Cardiac ventricle fibroblast (primary cell): ENCODE measurements around the genes GRM5, MED17 and ANKRD49.

DNA sequence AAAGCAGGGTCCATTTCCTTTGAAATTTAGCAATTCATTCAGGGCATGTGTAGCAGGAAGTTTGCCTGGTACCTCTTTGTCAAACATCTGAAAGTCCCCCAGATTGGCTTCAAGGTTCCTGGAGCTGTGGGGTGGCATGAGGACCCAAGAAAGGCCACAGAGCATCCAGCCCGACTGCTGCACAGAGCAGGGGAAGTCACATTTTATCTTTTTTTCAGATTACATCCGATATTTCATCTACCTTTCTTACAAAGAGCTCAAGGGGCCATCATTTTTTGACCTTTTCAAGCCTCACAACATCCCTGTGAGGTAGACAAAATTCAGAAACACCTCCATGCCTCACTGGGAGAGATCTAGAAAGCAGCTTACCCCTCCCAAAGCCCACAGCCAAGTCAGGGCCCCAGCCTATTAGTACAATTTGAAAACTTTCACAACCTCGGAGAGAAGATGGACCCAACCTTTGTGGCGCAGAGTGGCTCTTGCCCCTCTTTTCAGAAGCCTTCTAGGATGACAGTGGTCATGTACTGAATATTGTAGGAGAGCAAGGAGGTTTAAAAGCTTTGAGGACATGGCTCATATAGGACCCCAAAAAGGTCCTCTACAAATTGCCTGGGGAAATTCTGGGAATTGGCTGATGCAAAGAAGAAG is 9.3 kb downstream of the FZD4 start:
- RAMPAGE, long total RNA, result no peak

DNA sequence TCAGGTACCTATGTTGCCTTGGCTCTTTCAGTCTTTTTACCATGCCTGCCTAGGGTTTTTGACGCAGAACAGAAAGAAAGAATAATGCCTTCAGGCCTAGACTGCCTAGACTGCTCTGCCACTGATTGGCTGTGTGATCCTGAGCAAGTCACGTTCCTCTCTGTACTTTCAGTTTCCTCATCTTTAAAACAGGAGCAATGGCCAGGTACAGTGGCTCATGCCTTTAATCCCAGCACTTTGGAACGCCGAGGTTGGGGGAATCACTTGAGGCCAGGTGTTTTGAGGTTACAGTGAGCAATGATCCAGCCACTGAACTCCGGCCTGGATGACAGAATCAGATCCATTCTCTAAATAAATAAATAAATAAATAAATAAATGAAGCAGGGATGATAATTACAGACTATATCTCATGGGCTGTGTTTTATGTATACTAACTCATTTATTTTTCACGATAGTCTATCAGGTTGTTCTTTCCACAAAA is 21.4 kb downstream of the CTSC start:
- RAMPAGE, long total RNA, result no peak

GRCh38 chr11:88338306-88338736 is 785 bp upstream of the CTSC start:
- RAMPAGE, long total RNA, result no peak

DNA sequence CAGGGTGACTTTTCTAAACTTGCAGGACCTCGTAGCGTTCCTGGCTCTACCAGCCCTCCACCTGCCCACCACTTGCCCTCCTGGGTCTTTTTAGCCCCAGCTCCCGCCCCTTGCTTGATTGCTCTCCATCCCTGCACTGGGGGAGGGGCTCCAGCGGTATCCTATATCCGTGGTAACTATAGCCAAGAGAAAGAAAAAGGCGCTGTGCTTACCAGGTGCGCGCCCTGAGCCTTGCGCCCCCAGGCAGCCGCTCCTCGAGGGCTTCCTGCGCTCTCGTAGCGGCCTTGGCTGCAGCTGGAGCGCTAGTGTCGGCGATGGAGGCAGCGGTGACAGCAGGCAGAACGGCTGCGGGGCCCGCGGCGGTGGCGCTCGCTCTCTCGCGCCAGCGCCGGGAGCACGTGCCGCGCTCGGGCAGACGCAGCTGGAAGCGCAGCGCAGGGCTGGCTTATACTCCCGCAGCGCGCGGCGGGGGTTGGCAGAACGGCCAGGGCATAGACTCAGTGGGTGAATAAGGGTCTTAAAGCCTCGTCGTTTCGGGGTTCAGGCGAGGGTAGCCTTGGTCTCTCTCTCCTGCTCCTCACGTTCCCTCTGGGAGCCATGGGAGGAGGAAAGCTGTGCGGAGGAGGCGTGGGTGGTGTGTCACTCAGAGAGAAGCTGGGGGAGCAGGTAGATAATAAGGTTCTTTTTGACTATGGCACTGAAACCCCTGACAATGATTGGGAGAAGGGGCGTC is at the start of gene GRM5:
TSS of gene GRM5 (minus strand) at position 419 of the 733 bp plus-strand sequence.
- RAMPAGE, long total RNA, result no peak

GRCh38 chr11:90209619-90210128 is 13.2 kb downstream of the CHORDC1 start:
- RAMPAGE, long total RNA, result no peak

GRCh38 chr11:92915445-92916005 is 53.9 kb upstream of the MTNR1B start:
- RAMPAGE, long total RNA, result no peak

DNA sequence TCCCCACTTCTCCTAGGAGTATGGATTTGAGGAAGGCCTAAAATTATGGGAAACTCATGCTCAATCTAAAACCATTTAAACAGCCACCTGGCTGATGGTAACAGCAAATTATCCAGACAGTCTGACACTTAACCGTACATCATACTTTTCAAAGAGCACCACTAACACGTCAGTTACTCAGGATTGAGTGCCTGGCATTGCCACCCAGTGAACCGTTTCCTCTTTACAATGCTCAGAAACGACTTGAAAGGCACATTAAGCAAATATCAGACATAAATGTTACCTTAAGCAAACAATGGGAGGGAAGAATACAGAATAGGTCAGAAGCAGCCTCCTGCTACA is 18.8 kb upstream of the SLC36A4 start:
- RAMPAGE, long total RNA, result no peak

DNA sequence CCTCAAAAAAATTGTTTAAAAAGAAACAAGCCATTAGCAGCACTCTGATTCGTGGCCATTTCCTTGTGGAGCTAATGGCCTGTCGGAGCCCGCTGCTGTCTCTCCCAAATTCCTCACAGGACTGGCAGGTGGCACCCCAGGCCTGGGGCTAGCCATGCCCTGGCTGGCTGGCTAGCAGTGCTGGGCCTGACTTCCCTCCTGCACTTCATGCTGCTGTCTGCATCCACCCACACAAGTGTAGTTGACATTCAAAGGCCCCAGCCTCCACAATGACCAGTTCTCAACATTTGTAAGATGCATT is 61.5 kb downstream of the SMCO4 start:
- RAMPAGE, long total RNA, result no peak

- RAMPAGE, long total RNA, result no peak
Measured at GRCh38 chr11:93486961-93487550, 56.1 kb downstream of the SMCO4 start.

DNA sequence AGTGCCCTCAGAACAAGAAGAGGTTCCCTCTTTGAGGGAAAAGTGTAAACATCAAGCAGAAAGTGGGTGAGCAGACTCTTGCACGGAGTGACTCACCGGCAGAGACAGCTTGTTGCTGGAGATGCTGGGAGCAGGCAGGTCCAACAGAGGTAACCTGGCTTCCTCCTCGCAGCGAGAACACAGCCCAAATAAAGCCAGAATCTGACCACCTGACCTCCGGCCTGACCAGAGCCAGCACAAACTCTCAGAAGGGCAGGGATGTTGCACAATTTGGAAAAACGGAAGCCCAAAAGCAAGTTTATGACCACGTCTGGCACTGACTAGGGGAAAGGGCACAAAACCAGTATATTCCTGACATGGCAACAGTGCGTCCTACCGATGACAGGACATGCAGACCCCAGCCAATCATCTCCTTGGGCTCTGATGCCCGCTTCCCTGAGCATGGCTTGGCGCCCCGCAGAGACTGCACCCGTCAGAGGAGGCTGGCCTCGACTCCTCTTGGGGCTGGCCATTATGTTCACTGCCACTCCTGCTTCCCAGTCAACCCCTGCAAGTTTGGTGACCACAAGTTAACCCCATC is 5.4 kb downstream of the SMCO4 start:
- RAMPAGE, long total RNA, result no peak

GRCh38 chr11:93734702-93735525 is 6.4 kb downstream of the TAF1D start:
- RAMPAGE, long total RNA, result no peak

DNA sequence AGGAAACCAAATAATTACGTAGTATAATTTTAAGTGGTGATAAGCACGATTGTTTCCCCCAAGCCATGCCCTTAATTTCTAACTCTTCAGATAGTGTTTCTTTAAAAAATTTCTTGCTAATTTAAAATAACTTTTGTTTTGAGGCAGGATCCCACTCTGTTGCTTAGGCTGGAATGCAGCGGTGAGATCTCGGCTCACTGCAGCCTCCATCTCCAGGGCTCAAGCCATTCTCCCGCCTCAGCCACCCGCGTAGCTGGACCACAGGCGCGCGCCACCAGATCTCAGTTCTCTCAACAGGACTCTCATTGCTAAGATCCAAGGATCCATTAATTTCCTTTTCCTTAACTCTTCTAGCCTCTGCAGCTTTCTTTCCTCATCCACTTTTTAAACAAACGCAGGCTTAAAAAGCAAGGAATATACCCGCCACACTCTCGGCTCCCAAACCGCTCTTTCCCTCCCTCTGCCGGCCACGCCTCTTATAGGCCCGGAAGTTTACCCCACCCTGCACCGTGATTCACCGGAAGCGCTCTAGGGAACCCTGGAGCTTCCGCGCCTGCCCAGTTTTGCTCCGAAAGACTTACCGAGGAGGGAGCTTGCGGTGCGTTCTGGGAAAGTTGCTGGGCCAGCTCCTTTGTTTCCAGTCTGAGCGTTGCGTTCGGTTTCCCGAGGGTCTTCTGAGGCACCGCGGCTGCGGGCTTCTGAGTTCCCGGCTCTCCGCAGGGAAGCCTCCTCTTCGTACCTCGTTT is at the start of gene MED17:
TSS of gene MED17 (plus strand) at position 560 of the 746 bp plus-strand sequence.
- RAMPAGE, long total RNA, result start-site peak on the plus strand centred at position 595 of the sequence, 79 bp wide, 52 and 29 reads in 2 replicates

- RAMPAGE, long total RNA, result no peak
Measured at GRCh38 chr11:93908723-93909077, 58.3 kb upstream of the VSTM5 start.

- RAMPAGE, long total RNA, result no peak
Measured at GRCh38 chr11:94129654-94129795, 884 bp downstream of the PANX1 start.

- RAMPAGE, long total RNA, result no peak
Measured at GRCh38 chr11:94130585-94131293, 2.1 kb downstream of the PANX1 start.

DNA sequence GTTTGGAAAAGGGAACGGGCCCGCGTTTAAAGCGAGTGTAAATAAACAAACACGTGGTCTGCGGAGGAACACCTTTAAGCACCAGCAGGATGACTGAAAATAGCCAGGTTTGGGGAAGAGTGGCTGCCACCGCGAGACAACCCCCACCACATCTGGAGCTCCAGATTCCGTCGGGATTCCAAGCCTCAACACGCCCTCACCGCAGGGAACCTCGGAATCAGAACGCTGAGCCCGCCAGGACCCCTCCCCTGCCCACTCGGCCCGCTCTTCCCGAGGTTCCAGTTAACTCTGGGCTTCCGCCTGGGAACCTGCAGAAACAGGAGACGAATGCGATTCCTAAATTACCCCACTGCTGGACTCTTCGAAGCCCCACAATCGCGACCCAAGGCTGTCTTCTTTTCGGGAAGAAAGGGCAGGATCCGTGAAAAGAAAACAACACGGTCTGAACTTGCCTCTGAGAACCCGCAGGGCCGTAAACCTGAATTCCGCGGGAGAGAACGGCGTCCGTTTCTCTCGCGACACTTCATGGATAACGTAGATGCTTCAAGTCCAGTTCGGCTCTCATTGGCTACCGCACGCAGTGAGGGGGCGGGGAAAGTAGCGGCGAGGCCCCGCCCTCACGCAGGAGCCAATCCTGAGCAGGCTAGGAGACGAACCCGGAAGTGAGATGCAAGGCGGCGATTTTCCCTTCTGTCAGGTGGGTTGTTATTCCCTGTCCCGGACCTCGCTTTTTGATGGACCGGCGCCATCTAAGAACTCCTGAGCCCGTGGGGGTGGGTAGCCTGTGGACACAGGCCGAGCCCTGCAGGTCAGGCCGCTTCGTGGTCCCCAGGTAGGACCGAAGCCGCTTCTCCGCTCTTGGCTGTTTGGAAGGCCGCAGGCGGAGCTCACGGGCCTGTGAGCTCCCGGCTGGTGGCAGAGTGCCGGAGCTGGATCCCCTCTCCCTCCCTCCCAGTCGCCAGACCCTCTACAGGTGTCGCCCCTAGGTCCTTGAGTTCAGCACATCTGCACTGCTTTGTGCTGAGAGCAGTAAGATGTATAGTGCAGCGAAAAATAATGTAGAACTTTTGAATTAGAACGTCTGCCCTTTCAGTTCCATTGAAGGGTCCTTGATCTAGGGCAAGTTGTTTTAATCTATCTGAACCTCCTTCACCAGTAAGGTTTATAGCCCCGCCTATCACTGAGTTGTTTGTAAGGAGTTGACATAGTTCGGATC is at the start of gene ANKRD49:
TSS of gene ANKRD49 (plus strand) at position 646 of the 1,216 bp plus-strand sequence.
- RAMPAGE, long total RNA, result no peak

DNA sequence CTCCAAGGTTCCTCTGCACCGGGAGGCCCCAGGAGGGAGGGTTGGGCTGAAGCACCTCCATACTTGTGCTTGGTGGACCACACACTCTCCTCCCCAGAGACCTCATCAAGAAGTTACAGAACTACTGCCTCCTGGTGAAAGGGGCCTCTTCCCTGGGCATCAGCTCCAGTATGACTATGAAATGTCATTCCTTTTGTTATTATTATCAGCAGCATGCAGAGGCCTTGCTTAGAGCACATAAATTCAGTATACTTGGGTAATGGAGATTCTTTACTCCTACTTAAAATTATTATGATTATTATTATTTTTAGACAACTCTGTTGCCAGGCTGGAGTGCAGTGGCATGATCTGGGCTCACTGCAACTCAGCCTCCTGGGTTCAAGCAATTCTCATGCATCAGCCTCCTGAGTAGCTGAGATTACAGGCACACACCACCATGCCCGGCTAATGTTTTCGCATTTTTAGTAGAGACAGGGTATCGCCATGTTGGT is 1.3 kb downstream of the C11orf97 start:
- RAMPAGE, long total RNA, result no peak

DNA sequence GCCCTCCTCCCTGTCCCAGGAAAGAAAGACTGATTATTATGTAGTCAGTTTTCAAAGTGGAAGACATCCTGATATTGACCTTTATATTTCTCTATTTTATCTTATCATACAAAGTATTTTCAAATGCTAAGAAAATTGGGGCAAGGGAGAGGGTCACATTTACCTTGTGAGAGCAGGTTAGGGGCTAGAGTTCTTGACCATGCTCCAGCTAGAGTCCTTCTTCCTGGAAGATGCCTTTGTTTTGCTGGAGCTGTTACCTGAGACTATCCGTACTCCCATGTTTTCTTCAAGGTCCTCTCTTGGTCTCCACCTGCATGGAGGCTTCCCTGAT is 24.6 kb downstream of the PIWIL4 start:
- RAMPAGE, long total RNA, result no peak

DNA sequence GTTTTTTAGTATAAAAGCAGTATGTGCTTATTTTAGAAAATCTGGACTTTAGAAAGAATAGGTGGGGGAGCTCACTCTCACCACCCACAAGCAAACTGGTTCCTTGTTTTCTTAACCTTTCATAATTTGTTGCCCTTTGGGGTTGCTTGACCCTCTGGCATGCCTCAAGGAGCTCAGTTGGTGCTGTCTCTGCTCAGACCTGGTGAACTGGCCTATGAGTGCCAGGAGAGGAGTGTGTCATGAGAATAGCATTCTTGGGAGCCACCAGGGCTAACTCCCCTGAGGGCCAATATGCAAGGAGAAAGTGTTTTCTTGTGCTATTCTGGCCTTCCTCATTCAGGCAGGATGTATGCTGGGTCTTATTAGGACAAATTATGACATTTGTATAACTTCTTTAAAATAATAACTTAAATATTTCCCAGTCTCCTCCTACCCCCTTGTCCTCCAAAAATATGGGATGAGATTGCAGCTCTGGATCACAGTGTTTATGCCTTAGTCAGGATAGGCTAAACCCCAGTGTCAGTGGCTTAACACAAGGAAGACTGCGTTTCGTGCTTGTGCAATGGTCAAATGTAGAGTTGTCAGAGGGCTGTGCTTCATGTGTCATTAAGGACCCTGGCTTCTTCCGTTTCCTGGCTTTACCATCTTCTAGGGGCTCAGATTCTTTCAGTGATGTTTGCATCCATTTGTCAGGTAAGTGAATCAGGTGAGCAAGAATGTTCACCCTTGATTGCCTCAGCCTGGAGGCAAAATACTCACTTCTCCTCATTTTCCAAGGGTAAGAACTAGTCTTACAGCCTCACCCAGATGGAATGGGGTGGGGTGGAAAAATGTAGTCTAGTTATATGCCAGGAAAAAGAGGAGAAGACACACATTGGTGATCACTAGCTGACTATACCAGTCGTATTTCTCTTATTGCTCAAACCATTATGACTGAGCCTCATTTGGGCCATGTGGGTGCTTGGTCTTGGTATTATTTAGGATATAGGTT is 20.7 kb upstream of the AMOTL1 start:
- RAMPAGE, long total RNA, result no peak

GRCh38 chr11:94849788-94850344 is 81.7 kb downstream of the AMOTL1 start:
- RAMPAGE, long total RNA, result no peak